Placental pericyte (primary cell): ENCODE results near the genes SLC3A2 and VEGFB.

DNA sequence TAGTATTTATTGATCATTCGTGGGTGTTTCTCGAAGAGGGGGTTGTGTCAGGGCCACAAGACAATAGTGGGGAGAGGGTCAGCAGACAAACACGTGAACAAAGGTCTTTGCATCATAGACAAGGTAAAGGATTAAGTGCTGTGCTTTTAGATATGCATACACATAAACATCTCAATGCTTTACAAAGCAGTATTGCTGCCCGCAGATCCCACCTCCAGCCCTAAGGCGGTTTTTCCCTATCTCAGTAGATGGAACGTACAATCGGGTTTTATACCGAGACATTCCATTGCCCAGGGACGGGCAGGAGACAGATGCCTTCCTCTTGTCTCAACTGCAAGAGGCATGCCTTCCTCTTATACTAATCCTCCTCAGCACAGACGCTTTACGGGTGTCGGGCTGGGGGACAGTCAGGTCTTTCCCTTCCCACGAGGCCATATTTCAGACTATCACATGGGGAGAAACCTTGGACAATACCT is 19.3 kb upstream of the WDR74 start:
- CAGE, long polyA plus RNA: no peak

- CAGE, long polyA plus RNA: no peak
Measured at GRCh38 chr11:62879429-62879985, 1.2 kb upstream of the SLC3A2 start.

DNA sequence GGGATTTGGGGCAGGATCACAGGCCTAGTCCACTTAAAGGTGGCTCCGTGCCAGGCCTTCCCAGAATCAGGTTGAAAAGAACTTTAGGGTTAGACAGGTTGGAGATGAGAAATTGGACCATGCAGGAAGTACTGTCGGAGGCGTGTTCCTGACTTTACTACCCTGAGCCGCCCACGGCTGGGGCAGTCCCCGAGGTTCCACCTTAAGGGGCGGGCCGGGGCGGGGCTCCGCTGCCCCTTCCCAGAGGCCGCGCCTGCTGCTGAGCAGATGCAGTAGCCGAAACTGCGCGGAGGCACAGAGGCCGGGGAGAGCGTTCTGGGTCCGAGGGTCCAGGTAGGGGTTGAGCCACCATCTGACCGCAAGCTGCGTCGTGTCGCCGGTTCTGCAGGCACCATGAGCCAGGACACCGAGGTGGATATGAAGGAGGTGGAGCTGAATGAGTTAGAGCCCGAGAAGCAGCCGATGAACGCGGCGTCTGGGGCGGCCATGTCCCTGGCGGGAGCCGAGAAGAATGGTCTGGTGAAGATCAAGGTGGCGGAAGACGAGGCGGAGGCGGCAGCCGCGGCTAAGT is at the start of gene SLC3A2:
Gene SLC3A2, plus strand, starts transcription at position 266 of the 571 bp plus-strand sequence.
- CAGE, long polyA plus RNA: no peak

DNA sequence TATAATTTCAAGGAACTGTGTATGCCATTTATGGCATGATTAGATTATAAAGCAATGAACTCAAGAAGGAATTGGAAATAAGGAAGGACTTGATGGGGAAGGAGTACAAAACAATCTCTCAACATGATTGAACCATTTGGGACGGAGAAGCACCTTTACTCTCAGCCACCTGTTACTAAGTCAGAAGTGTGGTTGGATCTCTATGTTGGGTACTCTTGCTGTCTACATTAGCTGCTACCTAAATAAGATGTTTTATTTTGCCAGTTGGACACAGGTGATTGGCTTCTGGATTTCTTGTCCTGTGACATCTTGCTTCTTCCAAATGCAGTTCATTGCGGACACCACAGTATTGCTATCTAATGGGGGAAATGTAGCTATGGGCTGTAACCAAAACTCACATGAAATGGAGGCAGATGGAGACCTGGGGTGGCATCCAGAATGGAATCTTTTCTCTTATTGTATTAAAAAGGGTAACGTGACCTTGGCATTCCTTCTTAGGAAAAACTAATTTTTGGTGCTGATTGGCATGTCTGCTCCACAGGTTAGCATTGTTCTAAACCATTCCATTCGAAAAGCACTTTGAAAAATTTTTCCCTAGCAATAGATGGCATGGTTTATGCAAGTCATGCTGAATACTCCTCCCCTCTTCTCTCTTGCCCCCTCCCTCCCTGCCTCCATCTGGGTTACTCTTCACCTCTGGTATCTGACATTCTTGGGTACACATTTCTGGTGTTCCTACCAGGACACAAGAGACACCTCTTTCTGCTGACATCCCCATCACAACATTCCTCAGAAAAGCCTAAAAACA is 1.2 kb upstream of the SLC22A25 start:
- CAGE, long polyA plus RNA: no peak

GRCh38 chr11:63246098-63246578 is 2.7 kb upstream of the SLC22A25 start:
- CAGE, long polyA plus RNA: no peak

DNA sequence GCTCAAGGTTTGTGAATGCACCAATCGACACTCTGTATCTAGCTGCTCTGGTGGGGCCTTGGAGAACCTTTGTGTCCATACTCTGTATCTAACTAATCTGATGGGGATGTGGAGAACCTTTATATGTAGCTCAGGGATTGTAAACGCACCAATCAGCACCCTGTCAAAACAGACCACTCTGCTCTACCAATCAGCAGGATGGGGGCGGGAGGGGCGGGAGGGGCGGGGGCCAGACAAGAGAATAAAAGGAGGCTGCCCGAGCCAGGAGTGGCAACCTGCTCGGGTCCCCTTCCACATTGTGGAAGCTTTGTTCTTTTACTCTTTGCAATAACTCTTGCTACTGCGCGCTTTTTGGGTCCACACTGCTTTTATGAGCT is 12.3 kb downstream of the PLAAT2 start:
- CAGE, long polyA plus RNA: no peak

- CAGE, long polyA plus RNA: no peak
Measured at GRCh38 chr11:63558416-63559105, 4.6 kb downstream of the PLAAT2 start.

DNA sequence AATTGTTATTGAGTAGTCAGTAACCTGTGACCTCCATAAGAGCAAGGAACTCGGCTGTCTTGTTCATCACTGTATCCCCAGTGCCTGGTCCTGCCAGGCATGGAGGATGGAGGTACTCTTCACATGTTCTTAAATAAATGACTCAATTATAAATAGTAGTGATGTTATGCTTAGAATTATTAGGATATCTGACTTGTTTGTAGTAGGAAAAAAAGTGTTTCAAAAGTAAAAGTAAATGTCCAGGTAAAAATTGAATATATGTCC is 12.2 kb upstream of the PLAAT2 start:
- CAGE, long polyA plus RNA: no peak

GRCh38 chr11:63603145-63603702 is 11.0 kb downstream of the PLAAT3 start:
- CAGE, long polyA plus RNA: no peak

DNA sequence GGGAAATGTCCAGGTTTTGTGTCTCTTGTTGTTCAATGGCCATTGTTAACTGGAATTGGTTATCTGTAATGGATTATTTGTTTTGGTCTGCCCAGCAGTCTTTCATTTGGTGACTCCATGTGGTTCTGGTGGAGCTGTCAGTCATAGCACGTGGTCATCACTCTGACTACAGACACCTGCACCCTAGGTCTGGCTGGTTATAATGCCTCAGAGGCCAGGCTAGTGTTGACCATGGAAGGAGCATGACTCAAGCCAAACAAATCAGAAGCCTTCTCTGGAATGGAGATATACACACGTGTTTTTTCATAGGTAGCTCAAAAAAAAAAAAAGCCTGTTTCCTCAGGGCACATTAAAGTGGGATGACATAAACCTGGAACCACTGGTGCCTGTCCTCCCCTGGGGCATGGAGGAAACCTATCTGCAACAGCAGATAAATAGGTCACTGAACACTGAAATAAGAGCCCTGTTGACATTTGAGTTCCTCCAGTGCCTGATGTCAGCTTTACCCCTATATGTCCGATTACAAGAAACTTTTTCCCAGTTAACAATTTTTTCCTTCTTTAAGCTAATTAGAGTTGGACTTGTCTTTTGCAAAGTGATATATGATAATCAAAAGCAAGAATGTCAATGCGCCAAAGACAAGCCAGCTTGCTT is 8.1 kb upstream of the PLAAT3 start:
- CAGE, long polyA plus RNA: no peak

DNA sequence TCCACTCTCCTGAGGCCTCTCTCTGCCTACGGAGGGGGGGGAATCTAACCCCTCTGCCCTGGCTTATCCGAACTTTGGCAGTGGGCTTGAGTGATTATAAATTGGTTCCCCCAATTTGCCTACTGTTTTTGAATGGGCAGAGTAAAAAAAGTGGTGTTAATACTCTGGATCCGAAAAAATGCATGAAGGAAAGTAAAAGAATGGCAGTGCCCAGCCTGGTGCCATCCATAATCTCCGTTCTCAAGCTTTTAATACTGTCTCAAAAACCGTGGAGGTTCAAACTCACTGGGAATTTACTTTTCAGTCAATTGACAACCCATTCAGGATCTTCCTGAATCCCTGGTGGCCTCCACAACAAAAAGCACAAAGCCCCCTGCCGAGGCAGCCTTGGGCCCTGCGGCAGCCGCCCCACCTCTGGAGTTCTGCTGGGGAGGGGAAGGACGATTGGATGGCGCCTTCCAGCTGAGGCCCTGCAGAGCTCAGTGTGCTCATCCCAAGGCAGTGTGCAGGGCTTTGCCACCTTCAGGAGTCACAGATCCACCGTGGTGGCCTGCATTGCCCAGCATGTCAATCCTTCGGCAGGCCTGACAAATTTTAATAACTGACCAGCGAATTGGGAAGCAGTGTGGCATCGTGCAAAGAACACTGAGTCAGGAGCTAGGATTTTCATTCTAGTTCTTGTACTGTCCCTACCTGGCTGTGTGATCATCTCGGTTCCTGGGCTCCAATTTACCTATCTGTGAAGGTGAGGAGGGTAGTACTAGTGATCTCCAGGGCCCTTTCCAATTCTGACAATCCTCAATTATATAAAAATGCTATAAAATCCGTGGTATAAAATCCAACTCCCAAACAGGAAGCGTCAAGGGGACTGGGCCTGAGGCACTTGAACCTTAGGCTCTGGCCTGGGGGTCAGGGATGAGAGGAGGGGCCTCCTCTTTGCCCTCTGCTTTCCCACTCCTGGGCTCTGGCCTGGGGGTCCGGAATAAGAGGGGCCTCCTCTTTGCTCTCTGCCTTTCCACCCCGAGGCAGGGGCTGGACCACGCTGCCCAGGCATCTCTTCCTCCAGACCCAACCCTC is 7.3 kb downstream of the ZFTA start:
- CAGE, long polyA plus RNA: no peak

DNA sequence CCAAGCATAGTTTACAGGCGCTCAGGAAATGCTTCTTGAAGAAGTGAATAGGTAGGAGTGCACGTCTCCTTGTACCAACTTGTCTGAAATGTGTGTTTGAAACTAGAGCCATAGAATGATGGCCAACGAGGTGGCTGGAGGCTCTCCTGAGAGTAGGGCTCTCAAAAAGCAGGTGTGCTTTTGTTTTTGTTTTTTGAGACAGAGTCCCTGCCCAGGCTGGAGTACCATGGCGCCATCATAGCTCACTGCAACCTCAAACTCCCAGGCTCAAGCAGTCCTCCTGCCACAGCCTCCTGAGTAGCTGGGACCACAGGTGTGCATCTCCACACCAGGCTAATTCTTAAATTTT is 8.3 kb downstream of the SPINDOC start:
- CAGE, long polyA plus RNA: no peak

GRCh38 chr11:63837747-63838293 is 1.1 kb upstream of the MARK2 start:
- CAGE, long polyA plus RNA: no peak

- CAGE, long polyA plus RNA: no peak
Measured at GRCh38 chr11:63916271-63916751, 653 bp downstream of the RCOR2 start.

DNA sequence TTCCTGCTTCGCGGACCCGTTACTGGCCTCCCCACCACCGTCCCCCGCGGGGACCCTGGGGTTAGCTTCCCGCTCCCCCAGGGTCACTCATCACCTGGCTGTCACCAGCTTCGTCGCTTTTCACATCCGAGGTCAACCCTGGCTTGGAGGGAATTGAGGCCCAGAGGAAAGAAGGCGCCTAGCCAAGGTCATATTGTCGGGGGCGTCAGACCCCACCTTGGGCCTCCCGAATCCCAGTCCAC is 467 bp downstream of the NAA40 start:
- CAGE, long polyA plus RNA: no peak

DNA sequence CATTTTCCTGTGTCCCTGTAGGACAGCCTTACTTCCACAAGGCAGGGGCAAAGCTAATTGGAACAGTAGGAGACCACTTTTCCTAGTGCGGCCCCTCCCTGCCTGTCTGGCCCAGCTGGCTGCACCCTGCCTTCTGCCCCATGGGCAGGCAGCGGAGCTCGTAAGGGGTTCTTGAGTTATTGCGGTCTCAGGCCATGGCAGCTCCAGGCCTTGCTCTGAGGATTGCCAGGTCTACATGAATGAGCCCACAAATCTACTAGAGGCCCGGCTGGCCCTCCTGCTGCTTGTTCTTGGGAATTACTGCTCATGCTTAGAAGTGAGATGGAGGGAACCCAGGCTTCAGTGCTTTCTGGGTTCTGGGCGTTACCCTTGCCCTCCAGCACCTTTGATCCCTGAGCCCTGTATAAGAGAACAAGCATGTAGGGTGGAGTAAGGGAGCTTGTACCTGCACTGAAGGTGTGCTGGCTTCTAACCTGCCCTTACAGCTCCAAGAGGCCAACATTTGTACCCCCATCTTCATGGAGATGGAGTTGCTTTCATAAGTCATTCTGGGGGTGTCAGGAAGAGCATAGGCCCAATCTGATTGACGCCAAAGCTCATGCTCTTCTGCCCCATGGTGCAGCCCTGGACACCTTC is 4.0 kb downstream of the NAA40 start:
- CAGE, long polyA plus RNA: no peak

DNA sequence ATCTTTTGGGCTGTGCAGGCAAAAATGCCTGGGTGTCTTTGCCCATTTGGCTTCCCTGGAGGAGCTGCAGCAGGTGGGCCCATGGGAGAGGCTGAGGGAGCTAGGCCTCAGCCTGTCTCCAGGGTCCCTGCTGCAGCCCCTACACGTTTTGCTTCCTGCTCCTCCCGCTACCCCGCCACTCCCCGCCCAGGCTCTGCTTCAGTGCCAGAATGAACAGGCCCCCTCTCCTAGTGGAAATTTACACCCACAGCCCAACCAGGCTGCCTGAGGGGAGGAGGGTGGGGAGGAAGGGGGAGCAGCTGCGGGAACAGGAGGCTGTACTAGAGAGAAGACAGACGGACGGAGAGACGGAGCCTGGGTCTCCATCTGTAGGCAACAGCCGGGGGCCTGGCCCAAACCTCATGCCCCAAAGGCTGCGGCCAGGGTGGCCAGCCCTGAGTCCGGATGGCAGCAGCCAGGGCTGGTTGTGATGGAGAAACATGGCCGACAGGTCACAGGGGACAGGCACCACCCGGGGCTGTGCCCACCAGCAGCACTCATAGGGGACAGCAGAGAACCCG is 20.5 kb downstream of the FLRT1 start:
- CAGE, long polyA plus RNA: no peak

GRCh38 chr11:64115161-64115769 is 50.6 kb downstream of the MACROD1 start:
- CAGE, long polyA plus RNA: no peak

DNA sequence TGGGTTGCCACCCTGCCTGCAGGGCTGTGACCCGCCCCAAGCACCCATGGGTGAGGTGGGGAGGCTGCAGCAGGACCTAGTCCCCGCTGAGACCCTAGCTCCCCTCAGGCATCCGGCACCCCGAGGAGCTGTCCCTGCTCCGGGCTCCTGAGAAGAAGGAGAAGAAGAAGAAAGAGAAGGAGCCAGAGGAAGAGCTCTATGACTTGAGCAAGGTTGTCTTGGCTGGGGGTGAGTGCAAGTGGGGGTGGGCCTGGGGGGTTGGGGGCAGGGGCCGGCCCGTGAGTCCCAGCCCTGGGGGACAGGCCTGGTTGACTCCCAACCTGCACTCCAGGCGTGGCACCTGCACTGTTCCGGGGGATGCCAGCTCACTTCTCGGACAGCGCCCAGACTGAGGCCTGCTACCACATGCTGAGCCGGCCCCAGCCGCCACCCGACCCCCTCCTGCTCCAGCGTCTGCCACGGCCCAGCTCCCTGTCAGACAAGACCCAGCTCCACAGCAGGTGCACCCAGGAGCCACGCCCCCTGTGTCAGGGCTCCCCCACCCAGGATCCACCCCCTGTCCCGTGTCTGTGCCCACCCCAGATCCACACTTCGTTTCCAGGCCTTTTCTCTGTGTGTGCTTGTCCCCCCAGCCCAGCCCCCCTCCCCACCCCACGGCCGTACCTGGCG is 4.6 kb downstream of the FERMT3 start:
- CAGE, long polyA plus RNA: no peak

DNA sequence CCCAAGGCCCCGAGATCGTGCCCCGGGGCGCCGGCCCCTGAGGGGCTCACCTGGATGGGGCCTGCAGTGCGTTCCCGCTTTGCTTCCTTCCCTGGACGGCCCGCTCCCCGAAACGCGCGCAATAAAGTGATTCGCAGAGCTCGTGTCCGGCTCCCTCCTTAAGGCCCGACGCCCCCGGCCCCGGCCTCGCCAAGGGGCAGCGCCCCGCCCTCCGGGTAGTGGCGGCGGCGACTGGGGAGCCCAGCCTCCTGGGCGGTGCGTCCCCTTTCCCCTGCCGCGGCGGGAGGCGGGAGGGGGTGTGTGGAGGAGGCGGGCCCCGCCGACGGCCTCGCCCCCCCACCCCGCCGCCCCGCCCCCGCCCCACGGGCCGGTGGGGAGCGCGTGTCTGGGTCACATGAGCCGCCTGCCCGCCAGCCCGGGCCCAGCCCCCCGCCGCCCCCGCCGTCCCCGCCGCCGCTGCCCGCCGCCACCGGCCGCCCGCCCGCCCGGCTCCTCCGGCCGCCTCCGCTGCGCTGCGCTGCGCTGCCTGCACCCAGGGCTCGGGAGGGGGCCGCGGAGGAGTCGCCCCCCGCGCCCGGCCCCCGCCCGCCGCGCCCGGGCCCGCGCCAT is at the start of gene VEGFB:
Gene VEGFB, plus strand, starts transcription at position 441 of the 609 bp plus-strand sequence.
- CAGE, long polyA plus RNA: no peak